Skeletal muscle satellite cell (primary cell): ENCODE measurements around the genes TARS2 and SETDB1.

GRCh38 chr1:149986385-149986966 lies 24.1 kb downstream of the OTUD7B start:
- CAGE, long polyA plus RNA = no peak

- CAGE, long polyA plus RNA = no peak
Observed at GRCh38 chr1:150007773-150008159, 2.8 kb downstream of the OTUD7B start.

DNA sequence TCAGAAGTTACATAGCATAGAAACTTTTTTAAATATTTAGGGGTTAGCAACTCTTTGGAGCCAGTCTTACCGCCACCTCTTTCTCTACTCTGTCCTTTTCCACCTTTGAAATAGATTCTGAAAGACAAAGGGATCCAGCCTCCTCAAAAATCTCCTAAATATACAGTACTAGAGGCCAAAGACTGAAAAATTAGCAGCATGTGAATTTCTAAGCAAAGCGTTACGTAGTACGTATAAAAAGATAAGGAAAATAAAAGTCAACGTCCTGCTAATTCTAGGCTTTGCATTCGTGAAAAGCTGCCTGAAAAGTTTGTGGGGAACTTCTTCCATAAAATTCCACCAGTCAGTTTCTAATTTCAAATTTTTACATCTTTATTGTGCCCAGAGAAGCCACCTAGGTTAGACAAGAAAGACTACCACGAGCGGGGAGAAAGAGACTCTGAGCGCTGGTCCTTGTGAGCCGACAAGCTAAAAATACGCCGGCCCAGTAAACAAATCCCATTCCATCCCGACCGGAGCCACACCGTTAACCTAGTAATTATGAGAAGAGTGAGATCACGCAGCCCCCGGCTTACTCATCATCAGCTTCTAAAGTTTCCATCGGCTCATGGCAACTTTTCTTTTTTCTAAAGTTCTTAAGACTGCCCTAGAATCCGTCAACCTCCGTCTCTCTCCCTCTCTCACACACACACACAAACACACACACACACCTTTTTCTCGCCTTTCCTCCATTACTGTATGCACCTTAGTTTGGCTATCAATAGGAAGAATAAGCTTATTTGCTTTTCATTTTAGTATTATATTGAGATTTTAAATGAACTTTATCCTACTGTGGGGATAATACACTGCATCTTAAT lies 1.0 kb downstream of the OTUD7B start:
- CAGE, long polyA plus RNA = no peak

DNA sequence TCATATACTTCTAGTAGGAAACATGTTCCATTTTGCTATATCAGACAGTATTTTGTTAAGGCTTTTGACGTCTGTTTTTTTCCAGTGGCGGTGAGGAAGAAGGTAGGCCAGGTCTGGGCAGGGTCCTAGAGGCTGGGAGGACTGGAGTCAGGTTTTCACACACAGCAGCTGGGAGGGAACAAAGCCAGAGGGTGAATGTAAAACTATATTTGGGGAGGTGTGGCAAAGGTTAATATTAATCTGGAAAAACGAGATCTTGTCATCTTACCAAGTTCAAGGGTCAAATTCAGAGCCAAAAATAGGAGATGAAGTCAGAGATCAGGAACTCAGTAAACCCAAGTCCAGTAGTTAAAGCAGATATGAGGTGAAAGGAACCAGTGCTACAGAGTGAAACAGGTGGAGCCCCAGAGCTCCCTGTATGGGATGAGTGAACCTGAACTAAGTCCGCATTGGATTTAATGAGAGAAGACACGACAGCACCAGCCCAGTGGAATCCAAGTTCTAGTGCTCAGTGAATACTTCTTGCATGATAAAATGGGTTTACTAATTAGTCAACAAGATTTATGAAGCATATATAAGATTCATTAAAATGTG lies 10.8 kb upstream of the OTUD7B start:
- CAGE, long polyA plus RNA = no peak

- CAGE, long polyA plus RNA = no peak
Observed at GRCh38 chr1:150151189-150151782, 1.6 kb downstream of the PLEKHO1 start.

- CAGE, long polyA plus RNA = no peak
Observed at GRCh38 chr1:150153965-150154439, 4.3 kb downstream of the PLEKHO1 start.

- CAGE, long polyA plus RNA = no peak
Observed at GRCh38 chr1:150165961-150166362, 16.2 kb downstream of the PLEKHO1 start.

DNA sequence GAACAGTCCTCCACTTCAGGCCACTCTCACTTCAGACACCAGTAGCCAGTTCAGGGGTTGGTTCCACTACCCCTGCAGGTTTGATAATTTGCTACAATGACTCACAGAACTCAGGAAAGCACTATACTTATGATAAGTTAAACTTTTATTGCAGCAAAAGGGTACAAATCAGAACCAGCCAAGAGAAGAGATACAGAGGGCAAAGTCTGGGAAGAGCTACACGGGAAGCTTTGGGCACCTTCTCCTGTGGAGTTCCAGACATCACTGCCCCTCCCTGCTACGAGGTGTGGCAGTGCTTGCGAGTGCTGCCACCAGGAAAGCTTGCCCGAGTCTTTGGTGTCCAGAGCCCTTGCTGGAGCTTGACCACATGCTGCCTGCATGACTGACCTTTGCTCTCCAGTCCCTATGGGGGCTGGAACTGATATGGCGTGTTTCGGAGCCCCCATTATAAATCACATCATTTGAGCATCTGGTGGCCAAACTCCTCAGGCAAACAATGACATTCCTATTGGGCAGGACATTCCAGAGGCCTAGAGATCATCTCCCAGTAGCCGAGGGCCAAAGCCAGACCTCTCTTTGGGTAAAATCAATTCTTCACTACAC lies 23.4 kb downstream of the PLEKHO1 start:
- CAGE, long polyA plus RNA = no peak

GRCh38 chr1:150226433-150227039 lies 9.4 kb downstream of the ANP32E start:
- CAGE, long polyA plus RNA = no peak

DNA sequence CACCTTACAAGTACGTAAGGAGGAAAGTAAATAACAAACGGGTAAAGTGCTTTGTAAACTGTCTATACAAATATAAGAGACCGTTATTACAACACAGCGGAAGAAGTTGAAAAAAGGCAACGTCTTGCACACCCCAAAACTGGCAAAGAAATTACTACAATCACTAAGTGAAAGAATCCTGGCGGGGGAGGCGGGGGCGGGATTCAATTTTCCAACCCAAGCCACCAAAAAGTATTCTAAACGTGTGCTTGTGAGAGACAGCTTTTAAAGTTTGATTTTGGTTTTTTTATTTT lies 1.9 kb downstream of the ANP32E start:
- CAGE, long polyA plus RNA = no peak

DNA sequence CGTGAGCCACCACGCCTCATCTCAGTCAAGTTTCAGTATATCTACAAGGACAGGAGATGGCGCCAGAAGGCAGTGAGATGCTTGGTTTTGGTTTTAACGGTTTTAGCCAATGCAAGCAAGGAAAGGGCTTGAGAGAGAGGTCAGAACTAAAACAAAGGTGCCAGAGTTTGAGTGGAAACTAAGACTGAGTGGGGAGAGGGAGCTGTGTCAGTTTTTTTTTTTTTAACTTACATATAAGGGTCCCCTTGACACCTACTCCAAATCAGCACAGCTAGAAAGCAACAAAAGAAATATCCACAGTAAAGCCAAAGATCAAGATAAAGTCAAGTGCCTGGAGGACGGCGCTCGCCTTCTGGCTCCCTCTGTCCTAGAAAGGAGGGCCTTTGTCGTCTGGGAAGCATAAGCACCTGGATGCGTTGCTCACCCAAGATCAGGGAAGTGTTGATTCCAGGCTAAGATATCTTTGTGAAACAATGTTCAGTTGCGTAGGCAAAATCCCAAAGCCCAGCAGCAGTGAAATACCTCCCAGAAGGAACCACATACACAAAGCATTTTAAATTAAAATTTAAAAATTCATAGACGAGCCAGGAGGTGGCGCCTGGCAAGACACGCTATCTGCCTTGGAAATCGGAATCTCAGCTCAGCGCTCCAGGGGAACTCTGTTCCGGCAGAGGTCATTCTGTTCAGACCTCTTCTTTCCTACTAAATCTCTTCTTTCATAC lies 1.9 kb upstream of the CA14 start:
- CAGE, long polyA plus RNA = no peak

- CAGE, long polyA plus RNA = no peak
Observed at GRCh38 chr1:150262296-150263071, 4.9 kb downstream of the CA14 start.

- CAGE, long polyA plus RNA = no peak
Observed at GRCh38 chr1:150471216-150472030, 15.8 kb upstream of the TARS2 start.

- CAGE, long polyA plus RNA = start-site peak on the plus strand at chr1:150487411-150487445, 296 and 251 reads in 2 replicates
Observed at GRCh38 chr1:150486822-150487773, at the start of gene TARS2. Gene TARS2, plus strand, starts transcription at chr1:150487419.

GRCh38 chr1:150487774-150488143 lies 540 bp downstream of the TARS2 start:
- CAGE, long polyA plus RNA = no peak

DNA sequence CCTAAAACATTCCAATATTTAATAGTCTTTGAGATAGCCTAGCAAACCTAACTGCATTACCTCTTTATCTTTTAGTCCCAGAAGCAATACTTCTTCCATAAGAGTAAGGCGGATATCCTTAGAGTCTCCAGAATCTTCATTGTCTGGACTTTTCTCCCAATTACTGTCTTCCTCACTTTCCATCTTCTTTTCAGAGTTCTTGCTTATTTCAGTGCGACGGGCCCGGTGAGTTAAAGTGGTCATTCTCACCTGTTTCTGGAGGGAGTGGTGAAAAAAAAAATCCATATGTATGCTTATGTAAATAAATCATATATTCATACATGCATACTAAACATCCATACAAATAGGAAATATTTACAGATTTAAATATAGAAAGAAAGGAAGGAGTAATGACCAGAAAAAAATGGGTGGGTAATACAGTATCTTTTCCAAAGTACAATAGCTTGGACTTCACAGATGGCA lies 2.3 kb downstream of the GOLPH3L start:
- CAGE, long polyA plus RNA = no peak

GRCh38 chr1:150843431-150843908 lies 32.9 kb downstream of the ARNT start:
- CAGE, long polyA plus RNA = no peak

DNA sequence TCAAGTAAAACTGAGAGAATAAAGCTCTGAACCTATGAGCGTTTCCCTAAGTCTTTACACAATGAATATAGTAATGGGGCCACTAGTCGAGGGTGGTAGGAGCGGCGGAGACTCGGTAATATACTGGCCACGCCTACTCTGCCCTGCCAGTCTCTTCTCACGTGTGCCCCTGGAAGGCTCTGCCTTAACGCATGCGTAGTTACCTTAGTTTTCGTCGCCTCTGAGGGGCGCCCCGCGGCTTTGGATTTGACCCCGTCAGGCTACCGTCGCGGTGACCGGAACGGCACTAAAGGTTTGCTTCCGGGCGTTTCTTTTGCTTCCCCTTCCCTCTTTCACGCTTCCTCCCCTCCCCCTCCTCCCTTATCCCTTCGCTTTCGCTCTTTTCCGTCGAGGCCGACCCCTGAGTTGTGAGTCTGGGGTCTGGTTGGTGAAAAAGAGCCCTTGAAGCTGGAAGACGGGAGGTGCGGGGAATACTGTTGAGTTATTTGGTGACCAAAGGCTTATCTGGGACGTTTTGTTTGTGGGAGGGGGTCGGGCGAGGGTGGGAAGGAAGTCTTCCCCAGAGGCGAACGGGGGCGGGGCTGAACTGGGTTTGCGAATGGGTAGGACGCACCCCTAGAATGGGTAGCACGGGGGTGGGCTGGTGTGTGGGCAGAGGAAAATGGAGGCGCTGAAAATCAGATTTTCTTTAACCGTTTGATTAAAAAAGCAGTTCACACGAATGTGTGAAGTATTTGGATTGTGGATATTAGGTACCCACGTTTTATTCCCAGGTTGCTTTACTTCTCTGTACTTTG lies at the start of gene SETDB1:
Gene SETDB1 (plus strand): TSS at position 307 of the 797 bp plus-strand sequence.
- CAGE, long polyA plus RNA = no peak

- CAGE, long polyA plus RNA = no peak
Observed at GRCh38 chr1:150976850-150977823, 2.5 kb upstream of the CERS2 start.

DNA sequence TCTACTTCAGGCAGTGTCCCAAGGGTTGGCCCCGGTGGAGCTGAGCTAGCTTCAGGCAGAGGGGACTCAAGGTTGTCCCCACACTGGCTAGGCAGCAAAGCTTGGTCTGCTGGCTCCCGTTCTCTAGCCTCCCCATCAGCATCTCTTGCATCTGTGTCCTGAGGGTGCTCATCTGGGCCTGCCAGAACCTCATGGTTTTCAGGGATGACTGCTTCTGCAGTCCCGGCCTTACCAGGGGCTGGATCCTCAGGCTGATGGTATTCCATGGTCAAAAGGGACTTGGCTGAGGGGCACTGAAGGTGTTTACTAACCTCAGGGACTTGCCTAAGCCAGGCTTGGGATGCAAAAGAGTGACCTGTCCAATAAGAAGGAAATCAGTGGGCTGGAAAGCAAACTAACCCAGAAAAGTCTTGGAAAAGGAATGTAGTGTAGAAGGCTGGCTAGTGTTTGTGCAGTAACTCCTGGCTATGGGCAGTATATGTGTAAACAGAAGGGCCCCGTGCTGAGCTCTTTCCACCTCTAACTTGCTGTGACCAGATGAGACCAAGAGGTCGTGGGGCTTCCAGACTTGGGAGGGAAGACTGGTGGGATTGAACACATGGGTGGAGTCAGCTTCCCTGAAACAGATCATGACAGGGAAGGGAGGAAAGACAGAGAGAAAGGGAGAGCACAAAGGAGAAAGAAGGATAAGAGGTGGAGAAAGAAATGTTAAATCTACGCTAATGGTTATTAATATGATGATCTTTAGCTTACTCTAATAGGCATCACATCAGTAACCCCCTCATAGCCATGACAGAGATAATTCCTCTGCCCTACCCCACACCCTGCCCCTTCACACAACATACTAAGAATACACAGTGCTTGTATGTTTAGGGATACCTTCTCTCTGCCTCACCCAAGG lies 4.1 kb downstream of the MINDY1 start:
- CAGE, long polyA plus RNA = no peak